Epithelial cell of prostate (primary cell): ENCODE results near the genes CCDC136 and ATP6V1FNB.

DNA sequence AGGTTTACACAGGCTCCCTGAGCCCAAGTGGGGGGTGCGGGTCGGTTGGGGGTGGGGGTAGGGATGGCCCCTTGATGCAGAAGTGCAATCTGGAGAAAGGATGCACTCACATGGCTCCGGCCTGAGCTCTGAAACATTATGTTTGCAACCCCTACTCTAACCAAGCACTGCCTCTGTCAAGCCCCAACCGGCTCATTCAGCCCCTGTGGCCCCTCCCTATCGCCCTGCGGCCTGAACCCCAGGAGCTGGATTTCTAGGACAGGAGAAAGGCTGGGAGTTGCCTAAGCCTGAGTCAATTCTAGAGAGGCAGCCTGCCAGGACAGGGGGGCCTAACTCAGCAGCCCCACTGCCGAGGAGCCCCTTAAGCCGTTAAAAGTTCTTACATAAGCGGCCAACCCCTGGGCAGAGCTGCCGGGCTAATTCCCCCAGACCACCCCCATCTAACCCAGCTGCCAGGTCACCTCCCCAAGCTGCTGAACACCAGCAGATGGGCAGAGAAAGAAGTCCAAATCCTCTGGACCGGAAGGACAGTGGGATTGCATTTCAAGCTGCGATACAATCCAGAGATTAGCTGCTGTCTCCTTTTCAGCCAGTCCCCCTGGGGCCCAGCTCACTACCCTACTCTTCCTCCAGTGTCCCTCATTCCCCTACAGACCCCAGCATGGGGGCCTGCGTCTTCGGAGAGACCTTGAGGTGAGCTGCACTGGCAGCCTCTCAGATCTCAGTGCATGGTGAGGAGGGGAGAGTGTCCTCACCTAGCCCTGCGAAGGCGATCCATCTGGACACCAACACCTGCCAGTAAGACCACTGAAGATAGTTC is 1.0 kb downstream of the IMPDH1 start:
- RRBS = 47% methylated on average over 4 of the region's 16 CpGs

DNA sequence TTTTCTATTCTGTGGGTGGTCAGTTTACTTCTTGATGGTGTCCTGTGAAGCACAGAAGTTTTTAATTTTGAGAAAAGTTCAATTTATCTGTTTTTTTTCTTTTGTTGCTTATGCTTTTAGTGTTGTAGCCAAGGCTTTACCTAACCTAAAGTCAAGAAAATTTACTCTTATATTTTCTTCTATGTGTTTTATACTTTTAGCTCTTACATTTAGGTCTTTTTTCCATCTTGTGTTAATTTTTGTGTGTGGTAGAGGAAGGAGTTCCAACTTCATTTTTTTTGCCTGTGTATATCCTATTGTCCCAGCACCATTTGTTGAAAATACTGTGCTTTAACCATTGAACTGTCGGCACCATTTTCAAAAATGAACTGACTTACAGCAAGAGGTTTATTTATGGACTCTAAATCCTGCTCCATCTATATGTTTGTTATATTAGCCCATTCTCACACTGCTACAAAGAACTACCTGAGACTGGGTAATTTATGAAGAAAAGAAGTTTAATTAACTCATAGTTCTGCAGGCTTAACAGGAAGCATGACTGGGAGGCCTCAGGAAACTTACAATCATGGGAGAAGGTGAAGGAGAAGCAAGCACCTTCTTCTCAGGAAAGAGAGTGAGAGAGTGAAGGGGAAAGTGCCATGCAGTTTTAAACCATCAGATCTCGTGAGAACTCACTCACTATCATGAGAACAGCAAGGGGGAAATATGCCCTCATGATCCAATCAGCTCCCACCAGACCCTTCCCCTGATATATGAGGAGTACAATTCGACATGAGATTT is 72.4 kb upstream of the GARIN1A start:
- RRBS = no CpG with 5 or more reads among the region's 3 CpGs

- RRBS = no CpG with 5 or more reads among the region's 4 CpGs
Measured at GRCh38 chr7:128708784-128709221, 6.4 kb upstream of the GARIN1B start.

- RRBS = no CpG with 5 or more reads among the region's 7 CpGs
Measured at GRCh38 chr7:128781026-128781690, 5.6 kb upstream of the OPN1SW start.

DNA sequence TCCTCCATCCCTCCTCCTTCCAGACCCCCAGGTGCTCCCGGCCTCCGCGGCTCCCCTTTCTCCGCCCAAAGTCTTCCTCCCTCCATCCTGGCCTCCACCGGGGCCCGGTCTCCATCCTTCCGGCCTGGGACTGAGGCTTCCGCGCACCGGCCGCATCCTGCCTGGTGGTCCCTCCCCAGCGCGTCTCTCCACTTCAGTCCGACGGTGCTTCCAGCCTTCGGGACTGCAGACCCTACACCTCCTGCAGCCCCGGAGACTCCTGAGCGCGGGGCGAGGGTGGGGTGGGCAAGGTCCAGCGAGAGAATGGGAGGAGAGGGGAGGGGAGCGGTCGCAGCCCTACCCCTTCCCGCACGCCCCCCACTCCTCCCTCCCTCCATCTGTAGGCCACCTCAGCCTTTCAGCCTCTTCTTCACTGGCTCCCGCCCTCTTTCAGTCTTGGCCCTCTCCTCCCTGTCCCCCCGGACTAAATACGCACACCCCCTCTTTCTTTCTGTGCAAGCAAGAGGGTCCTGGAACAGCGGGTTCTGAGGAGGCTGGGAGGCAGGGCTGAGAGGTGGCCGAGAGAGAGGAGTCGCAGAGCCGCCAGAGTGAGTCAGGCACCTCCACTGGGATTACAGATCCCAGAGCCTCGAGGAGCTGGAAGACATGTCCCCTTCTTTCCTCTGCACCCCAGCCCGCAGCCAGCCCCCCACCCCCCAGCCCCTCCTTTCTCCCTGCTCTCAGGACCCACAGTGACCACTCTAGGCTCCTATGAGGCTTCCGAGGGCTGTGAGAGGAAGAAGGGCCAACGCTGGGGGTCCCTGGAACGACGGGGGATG is at the start of gene CCDC136:
CCDC136 (plus strand) TSS at position 372 of the 818 bp plus-strand sequence.
- RRBS = 1% methylated on average over 7 of the region's 38 CpGs

- RRBS = no CpG with 5 or more reads among the region's 9 CpGs
Measured at GRCh38 chr7:128829131-128829850, 915 bp upstream of the FLNC start.

DNA sequence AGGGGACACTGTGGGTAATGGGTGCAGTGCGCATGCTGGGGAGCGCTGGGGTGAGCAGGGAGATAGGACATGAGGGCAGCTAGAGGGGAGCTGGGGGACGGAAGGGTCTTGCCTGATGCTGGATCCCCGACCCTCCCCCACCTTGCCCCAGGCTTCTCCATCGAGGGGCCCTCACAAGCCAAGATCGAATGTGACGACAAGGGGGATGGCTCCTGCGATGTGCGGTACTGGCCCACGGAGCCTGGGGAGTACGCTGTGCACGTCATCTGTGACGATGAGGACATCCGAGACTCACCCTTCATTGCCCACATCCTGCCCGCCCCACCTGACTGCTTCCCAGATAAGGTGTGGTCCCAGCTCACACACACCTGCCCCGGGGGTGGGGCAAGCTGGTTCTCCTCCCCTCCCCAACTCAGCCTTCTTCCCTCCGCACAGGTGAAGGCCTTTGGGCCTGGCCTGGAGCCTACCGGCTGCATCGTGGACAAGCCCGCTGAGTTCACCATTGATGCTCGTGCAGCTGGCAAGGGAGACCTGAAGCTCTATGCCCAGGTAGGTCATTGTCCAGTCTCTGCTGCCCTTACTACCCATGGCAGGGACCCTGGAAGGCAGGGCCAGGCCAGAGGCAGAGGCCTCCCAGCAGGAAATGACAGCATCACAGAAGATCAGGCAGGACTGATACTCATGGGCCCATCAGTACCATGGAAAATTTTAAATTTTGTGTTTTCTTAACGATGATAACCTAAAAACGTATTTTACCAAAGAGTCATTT is 11.0 kb downstream of the FLNC start:
- RRBS = 58% methylated on average over 2 of the region's 23 CpGs

DNA sequence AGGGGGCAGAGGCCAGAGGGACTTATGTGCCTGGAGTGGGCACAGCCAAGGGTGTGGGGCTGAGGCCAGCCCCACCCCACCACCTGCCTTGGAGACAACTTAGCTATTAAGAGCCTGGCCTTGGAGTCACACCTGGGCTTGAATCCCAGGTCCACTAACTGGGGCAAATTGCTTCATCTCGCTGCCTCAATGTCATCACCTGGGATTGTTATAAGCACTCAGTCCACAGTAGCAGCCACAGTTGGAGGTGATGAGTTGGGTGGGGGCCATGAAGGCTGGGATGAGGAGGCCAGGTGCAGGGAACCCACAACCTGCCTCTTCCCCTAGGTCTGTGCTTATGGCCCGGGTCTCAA is 14.1 kb downstream of the FLNC start:
- RRBS = no CpG with 5 or more reads among the region's 2 CpGs

DNA sequence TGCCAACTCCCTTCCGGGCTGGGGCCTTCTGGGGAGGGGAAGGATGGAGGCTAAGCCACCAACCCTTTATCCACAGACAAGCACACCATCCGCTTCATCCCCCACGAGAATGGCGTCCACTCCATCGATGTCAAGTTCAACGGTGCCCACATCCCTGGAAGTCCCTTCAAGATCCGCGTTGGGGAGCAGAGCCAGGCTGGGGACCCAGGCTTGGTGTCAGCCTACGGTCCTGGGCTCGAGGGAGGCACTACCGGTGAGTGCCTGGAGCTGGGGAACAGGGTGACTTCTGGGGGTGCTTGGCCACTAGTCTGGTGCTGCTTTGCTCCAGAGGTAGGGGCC is 6.0 kb upstream of the ATP6V1F start:
- RRBS = 88% methylated on average over 1 of the region's 11 CpGs

DNA sequence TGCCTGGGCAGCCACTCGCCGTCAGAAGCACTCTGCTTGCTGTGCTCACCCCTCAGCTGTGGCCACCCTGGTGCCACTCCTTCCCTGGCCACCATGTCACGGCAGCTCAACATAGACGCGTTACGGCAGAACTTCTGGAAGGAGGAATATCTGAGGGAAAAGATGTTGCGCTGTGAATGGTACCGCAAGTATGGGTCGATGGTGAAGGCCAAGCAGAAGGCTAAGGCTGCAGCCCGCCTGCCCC is at the start of gene ATP6V1FNB:
ATP6V1FNB (plus strand) TSS at position 14 of the 244 bp plus-strand sequence.
- RRBS = no CpG with 5 or more reads among the region's 10 CpGs

- RRBS = 8% methylated on average over 26 of the region's 46 CpGs
Measured at GRCh38 chr7:128869854-128870504, 3.8 kb downstream of the ATP6V1FNB start.

GRCh38 chr7:128911336-128912116 is 1.0 kb upstream of the KCP start:
- RRBS = no CpG with 5 or more reads among the region's 11 CpGs

GRCh38 chr7:128933039-128933565 is 4.6 kb upstream of the IRF5 start:
- RRBS = 73% methylated on average over 4 of the region's 13 CpGs

GRCh38 chr7:129055972-129056429 is 1.1 kb upstream of the TNPO3 start:
- RRBS = no CpG with 5 or more reads among the region's 21 CpGs

- RRBS = no CpG with 5 or more reads among the region's 6 CpGs
Measured at GRCh38 chr7:129315557-129316402, 91.0 kb downstream of the AHCYL2 start.

GRCh38 chr7:129341339-129342384 is 92.6 kb upstream of the STRIP2 start:
- RRBS = no CpG with 5 or more reads among the region's 6 CpGs

DNA sequence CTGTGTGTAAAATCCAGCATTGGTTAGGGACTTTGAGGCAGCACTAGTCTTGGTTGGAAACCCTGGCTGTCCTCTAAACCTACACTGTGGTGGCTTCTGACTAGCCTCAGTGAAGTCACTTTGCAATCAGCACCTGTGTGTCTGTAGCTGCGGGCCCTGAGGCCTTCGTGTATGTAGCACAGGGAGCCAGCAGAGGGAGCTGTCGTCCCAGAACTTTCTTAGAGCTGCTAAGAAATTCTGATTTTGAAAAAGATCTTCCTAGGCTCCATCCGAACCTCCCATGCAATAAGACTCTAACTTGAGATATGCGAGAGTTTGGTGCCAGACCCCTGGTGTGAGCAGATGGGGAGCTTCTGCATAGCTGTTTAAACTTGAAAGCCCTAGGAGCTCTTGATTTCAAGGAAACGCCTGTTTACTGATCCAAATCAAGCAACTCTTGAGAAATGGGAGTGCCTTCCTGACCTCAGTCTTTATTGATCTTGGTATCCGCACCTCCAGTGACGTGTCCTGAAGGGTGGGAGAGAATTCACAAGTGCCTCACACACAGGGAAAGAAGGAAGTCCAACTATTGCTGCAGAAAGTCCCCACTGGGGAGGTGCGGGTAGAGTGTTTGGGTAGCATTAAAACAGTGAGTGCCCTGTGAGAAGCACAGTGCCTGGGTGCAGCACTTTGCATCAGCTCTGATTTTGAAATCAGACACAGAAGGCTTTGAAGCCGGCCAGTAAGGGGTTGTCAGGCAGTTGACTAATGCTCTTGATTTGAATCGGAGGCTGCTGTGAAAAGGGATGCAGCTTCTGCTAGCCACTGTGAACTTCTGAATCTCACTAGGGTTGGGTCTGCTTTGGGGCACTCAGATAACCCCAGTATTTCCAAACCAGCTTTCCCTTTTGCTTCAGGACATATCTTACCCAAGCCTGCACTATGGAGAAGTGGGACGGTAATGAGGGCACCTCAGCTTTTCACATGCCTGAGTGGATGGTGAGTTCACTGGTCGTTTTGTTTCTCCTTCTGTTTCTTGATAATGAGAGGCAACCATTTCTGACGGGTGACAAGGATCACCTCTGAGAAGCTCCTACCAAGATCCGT is 66.3 kb upstream of the STRIP2 start:
- RRBS = no CpG with 5 or more reads among the region's 15 CpGs

GRCh38 chr7:129427516-129427989 is 6.7 kb upstream of the STRIP2 start:
- RRBS = no CpG with 5 or more reads among the region's 2 CpGs

DNA sequence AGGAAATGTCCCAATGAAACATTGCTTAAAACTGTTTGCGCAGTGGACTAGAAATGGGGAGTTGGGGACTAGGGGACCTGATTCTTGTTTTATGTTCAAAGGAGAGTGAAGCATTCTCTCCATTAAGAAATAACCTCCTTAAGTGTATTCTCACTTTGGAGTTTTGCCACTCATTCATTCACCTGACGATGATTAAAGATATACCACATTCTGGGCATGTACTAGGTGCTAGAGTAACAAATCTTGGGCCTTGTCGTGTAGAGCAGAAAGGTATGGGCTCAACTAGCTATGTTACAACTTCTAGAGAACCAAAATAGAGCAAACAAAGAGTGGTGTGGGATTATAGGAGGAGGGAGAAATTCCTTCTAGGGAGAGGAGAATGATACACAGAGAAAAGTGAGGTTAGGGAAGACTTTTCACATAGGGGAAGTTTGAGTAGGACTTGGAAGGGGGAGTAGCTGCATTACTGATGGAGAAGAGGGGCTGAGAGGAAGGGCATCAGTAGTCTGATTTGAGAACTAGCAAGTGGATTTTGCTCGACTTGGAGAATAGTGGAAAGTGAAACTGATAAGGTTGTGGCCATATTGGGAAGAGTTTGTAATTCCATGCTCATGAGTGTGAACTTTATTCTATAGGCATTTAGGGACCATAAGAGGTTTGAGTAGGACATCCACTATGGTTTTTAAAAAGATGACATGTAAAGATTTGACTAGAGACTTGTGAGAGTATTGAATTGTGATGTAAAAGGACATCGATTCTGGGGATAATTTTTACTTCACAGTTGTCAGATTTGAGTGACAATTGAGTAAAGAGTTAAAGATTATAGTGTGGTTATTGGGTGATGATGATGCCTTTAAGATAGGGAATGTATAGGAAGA is 6.1 kb downstream of the NRF1 start:
- RRBS = no CpG with 5 or more reads among the region's 5 CpGs

DNA sequence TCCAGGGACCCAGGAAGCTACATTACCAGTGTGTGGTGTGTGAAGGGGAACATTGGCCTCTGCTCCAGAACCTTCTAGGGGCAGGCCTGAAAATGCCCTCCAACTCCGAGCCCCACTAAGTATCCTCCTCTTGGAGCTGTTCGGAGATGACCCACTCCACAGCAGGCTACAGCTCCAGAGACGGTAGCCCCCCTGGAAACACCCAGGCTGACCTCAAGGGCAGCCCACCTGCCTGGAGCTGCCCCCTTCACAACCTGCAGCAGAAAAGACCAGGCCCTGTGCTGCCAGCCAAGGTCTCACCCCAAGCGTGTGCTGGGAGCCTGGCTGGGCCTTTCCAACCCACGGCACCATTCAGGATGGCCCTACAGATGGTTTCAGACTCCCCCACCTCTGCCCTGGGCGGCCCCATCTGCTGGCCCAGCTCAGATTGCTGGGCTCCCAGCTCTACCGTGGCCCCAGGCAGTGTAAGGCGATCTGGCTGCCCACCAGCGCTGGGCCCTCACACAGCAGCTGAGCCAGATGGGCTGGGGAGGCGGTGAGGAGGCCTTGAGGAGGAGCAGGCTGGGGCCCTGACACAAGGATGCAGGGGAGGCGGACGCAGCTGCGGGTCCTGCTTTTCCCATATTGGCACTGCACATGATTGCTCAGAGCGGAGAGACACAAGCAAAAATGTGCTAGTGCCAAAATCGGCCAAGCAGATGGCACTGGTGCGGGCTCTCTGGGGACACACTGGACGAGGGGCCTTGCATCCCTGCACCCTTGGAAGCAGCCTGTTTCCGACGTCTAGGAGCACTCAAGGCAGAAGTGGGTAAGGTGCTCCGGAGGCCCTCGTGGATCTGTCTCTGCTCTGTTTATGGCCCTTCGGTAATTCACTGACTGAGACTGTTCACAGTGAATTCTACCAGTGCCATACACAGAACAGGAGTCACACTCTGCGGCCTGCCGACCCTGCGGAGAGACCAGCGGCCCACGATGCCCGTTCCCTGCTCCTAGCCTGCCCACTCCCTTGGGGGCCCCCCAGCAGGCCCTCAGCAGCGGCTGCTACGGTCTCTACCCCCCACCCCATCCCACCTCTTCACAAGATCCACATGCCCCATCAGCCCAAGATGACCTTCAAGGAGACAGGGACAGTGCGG is 162.9 kb downstream of the NRF1 start:
- RRBS = no CpG with 5 or more reads among the region's 31 CpGs